ENCODE results near the genes ANKDD1B, IQGAP2 and CRHBP.

DNA sequence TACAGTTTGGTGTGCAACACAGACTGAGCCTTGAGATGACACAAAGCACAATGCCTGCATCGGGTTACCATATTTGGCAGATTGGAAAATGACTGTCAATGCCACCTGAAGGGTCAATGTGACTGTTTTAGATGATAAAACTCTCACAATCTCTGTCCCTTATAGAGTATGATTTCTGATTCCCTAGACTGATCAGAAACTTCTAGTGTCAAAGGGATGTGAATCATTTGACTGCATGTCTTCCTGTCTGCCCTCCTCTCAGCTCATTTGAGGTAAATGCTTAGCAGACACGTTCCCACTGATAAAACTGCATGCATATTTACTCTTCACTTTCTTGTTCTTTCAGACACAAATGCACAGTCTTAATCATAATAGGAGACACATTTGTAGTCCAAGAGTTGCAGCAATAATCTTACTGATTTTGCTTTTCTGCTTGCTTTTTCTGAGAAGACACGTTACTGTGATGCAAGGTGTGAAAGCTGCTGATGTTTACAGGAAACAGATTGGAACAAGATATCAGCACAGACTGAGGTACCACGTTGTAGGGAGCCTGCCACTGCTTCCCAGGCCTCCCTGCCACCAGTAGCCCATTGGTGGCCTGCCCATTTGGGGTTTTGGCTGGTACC lies 77.8 kb downstream of the GCNT4 start:
- RRBS: no CpG with 5 or more reads among the region's 4 CpGs

GRCh38 chr5:75336044-75337099 lies 648 bp upstream of the HMGCR start:
- RRBS: 7% methylated on average over 4 of the region's 41 CpGs

DNA sequence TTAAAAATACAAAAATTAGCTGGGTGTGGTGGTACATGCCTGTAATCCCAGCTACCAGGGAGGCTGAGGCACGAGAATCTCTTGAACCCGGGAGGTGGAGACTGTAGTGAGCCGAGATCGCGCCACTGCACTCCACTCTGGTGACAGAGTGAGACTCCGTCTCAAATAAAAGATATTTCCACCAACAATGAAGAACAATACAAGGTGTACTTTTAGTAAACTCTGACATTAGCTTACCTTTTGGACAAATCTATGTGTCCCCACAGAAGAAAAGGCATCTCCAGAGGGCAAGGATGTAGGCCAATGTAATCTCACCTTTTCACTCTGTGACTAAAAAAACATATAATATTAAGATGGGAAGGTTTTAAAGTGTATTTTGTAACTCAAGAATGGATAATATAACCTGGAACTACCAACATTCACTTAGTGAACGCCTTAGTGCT lies 63.0 kb downstream of the HMGCR start:
- RRBS: no CpG with 5 or more reads among the region's 7 CpGs

GRCh38 chr5:75574527-75574949 lies 36.7 kb upstream of the ANKDD1B start:
- RRBS: no CpG with 5 or more reads among the region's 1 CpG

- RRBS: 93% methylated on average over 14 of the region's 51 CpGs
Observed at GRCh38 chr5:75611262-75612058, at the start of gene ANKDD1B. ANKDD1B (plus strand) TSS chr5:75611453.

DNA sequence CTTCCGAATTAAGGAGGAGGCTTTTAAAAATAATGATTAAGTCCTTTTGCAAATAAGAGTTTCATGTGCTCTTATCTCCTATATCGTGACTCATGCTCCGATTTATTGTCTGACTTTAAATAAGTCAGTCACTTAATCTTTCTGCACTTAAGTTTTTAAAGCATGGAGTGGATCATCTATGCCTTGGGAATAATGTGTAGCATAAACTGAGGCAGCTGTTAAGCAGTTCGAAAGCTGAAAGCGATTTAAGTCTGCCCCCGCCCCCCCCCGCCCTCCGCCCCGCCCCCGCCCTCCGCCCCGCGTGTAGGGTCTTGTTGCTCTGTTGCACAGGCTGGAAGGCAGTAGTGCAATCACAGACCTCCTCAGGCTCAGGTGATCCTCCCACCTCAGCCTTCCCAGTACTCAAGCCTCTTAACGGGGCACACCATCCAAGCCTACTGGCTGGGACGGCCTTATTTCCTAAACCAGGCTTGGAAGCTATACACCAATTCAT lies 852 bp downstream of the ANKDD1B start:
- RRBS: no CpG with 5 or more reads among the region's 15 CpGs

- RRBS: no CpG with 5 or more reads among the region's 2 CpGs
Observed at GRCh38 chr5:75648680-75649223, 37.5 kb downstream of the ANKDD1B start.

GRCh38 chr5:76387880-76388127 lies 15.3 kb upstream of the IQGAP2 start:
- RRBS: no CpG with 5 or more reads among the region's 3 CpGs

DNA sequence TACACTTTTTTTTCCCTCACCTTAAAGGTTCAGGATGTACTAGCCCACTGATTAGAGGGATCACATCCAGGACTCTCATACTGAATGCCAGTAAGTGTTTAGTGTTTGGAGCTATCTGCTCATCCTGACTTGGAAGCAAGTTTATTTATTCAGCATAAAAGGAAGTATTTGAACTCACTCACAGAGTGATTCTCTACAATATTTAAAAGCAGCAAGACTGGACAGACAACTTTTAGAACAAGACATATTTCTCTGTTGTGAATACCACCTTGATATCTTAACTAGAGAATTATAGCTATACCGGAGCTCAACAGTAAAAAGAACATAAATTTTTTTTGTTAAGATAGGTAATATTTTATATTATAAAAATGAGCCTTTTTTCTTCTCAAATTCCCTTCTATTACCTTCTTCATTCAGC lies 14.8 kb upstream of the IQGAP2 start:
- RRBS: no CpG with 5 or more reads among the region's 1 CpG

DNA sequence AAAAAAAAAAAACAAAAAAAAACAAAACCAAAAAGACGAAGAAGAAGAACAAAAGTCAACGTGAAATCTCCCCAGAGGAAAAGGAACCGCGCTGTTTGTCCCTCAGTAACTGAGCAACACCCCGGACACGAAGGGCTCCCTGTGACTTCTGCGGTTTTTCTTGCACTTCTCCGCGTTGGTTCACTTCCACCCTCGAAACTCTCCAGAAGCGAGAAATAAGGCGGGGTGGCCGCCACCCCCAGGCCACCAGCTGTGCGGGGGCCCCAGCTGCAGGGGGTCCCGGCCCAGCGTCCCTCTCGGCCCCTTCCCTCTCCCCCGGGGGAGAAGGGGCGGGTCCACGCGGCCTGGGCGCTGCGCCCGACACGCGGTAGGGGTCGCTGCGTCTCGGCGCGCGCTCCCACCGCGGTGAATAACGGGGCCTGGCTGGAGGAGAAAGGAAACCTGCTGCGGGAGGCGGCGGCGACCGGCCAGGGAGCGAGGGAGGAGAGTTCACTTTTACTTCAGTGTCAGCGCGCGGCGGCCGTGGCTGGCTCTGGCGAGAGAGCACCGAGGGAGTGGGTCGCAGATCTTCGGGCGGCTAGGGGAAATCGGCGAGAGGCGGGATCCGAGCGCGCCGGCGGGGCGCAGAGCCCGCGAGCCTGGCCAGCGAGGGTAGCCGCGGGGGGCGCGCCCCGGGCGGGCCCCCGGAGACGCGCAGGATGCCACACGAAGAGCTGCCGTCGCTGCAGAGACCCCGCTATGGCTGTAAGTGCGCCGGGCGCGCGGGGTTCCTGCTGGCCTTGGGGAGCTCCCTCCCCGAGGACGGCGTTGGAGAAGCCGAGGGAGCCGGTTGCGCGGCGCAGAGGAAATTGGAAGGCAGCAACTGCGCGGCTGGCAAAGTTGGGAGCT lies at the start of gene IQGAP2:
TSS of gene IQGAP2 (plus strand) at position 438 of the 888 bp plus-strand sequence.
- RRBS: 1% methylated on average over 28 of the region's 91 CpGs

DNA sequence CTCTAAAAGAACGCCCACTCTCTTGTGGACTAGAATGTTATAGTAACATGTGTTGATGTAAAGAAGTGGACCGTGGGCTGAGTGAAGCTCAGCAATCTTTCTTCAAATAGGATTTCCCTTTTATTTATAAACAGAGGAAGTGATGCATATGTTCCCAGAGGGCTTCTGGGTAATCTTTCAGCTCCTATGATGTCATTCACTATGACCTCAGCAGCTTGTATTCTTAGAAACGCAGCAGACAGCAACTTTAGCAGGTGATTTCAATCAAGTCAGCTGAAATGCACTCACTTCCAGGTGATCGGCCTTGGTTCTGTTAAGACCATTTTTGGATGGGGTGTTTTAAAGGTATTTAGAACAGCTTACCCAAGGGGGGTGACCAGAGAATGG lies 14.3 kb downstream of the F2RL2 start:
- RRBS: no CpG with 5 or more reads among the region's 4 CpGs

DNA sequence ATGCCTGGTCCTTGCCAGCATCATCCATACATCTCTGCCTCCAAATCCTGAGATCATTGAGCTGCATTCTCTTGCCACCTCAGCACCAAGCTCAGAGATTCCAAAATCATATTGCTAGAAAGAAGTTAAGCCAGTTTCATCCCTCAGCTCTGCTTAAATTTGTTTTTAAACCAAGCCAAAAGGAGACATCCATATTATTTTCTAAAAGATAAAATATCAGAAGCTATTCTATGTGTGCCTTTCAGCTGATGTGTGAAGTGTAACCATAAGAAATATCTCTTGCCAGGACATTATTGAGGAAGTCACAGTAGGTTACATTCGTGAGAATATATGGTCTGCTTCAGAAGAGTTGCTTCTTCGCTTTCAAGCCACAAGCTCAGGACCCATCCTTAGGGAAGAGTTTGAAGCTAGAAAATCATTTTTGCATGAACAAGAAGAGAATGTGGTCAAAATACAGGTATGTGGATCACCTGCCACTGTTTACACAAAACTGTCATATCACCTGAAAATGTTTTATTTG lies 17.5 kb upstream of the F2RL2 start:
- RRBS: no CpG with 5 or more reads among the region's 2 CpGs

- RRBS: no CpG with 5 or more reads among the region's 4 CpGs
Observed at GRCh38 chr5:76691001-76691402, 24.9 kb upstream of the F2R start.

- RRBS: no CpG with 5 or more reads among the region's 7 CpGs
Observed at GRCh38 chr5:76695194-76695824, 20.6 kb upstream of the F2R start.

DNA sequence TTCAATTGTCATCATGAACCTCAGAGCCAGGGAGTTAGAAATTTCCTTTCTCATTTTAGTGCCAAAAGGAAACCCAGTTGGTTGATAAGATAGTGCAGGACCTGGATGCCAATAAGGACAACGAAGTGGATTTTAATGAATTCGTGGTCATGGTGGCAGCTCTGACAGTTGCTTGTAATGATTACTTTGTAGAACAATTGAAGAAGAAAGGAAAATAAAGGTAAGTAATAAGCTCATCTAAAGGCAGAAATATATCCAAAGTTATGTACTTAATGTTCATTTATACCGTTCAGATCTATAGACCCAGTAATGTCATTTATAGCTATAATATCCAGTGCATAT lies 27.8 kb downstream of the S100Z start:
- RRBS: no CpG with 5 or more reads among the region's 3 CpGs

- RRBS: no CpG with 5 or more reads among the region's 3 CpGs
Observed at GRCh38 chr5:76946979-76947258, 5.9 kb upstream of the CRHBP start.

- RRBS: 31% methylated on average over 2 of the region's 13 CpGs
Observed at GRCh38 chr5:76952533-76953192, at the start of gene CRHBP. CRHBP (plus strand) TSS chr5:76953045.

GRCh38 chr5:76958495-76959153 lies 5.8 kb downstream of the CRHBP start:
- RRBS: no CpG with 5 or more reads among the region's 8 CpGs

- RRBS: no CpG with 5 or more reads among the region's 11 CpGs
Observed at GRCh38 chr5:77059590-77060006, 27.5 kb downstream of the ZBED3 start.

DNA sequence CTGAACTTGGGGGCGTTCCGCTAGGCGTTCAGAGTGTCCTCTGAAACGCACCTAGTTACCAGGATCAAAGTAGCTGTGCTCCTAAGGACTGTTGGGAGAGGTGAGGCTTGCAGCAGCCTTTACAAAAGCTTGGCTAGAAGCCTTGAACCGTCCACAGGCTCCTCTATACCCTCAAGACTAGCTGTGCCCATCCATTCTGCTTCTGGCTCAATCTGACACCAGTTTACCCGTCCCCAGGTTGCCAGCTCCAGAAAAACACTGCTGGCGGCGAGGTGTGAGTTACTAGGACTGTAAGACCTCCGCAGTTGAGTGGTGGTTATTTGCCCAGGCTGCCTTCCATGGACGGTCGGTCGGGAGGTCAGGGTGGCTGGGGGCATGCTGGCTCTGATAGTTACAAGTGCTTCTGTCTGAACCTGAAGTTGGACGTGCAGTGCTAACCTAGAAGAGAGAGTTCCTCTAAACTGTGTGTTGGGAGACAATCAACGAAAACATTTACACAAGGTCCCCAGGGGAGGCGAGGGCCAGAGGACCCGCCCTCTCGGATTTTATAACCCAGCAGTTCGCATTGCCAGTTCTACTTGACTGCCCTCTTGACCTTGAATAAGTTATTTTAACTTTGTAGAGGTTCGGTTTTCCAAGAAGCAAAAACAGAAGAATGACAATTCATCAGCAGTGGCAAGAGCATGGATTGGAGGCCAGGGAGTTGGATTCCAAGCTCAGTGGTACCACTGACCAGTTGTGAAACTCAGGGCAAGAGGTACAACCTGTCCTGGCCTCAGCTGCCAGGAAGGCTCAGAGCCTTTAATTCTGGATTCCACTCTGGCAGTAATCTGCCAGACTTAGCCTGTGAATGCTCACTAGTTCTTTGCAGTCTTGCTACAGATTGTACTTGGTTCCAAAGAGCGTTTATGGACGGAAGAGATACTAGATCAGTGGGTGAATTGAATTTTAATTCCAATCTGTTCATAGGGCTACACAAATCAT lies 28.8 kb upstream of the PDE8B start:
- RRBS: no CpG with 5 or more reads among the region's 21 CpGs